ENCODE measurements around a stretch of chr1.

GRCh38 chr1:32728704-32729532, 12.7 kb upstream of the KIAA1522 start:
- PRO-cap, result no peak

- PRO-cap, result no peak
Observed at GRCh38 chr1:32755665-32756441, 14.2 kb downstream of the KIAA1522 start.

DNA sequence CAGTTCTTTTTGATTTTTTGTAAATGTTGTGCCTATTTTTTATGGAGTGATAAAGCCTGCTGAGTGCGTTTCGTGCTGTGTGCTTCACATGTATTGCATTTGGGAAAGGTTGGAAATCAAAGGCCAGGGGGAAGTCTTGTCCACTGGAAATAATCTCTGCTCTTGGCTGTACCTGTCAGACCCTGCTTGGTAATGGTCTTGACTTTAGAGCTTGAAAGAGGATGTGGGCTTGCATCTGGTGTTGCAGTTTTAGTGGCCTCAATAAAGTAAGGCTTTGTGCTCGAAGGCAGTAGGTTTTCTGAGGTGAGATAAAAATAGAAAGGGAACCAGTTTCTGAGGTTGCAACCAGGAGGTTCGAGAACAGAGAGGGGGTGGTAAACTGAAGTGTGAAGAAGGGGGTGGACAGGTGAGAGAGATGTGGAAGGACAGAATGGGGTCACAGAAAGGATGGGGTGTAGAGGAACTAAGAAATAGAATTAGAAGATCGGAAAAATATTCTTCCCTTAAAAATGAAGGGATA, 1.4 kb downstream of the S100PBP start:
- PRO-cap, result bidirectional peak, plus-strand start at position 363 of the sequence, minus-strand start at position 194 of the sequence

DNA sequence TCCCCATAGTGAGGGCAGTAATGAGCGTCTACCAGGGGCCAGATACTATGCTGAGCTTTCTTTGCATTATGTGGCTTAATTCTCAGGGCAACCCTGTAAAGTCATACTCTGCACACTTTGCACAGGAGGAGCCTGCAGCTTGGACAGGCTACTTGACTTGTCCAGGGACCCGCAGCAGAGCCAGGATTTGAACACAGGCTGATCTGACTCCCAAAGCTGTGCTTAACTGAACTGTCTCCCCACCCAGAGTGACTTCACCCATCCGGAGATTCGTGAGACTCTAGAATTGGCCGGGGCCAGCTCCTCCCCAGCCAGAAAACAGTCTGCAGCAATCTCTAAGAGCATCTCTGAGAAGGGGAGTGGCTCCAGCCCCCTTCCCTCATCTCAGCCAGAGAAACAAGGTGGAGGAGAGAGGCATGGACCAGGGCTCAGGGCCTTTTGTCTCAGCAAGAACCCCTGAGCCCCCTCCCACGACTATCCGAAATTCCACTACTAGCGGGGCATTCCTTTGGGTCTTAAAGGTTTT, 837 bp upstream of the FNDC5 start:
- PRO-cap, result no peak

GRCh38 chr1:32900388-32900897, 746 bp downstream of the TMEM54 start:
- PRO-cap, result no peak

DNA sequence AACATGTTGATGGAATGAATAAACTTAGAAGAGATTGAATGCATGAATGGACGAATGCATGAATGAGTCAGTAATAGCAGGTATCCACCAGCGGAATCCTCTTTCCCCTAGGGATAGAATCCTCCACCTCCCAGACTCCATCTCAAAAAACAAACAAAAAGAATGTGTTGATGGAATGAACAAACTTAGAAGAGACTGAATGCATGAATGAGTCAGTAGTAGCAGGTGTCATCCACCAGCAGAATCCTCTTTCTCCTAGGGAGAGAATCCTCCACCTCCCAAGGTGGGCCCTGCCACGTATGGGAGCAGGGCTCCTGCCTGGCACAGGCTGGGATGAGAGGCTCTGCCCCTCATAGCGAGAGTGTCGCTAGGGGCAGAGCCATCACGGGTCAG, 26.8 kb upstream of the RNF19B start:
- PRO-cap, result no peak

DNA sequence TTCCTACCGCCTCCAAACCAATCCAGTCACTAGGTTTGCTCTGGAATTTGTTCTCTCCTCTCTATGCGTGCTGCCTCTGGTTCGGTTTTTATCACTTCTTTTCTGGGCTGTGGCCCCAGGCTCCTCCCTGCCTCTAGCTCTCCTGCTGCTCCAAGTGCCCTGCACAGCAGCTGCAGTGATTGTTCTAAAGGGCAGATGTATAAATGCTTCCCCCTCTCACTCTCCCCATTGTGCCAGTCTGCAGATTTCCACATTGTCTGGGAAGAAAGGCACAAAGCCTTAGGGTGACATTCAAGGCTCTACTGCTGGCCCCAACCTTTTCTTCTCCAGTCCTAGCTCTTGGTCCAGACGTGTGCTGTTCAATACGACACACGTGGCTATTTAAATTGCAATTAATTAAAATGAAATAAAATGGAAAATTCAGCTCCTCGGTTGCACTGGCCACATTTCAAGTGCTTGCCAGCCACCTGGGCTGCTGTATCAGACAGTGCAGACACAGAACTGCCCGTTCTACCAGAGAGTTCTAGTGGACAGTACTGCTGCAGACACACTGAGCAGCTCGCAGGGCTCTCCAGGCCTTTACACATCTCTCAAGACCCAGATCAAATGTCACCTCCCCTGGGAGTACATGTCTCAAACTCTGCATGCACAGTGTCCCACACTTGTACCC, 12.4 kb downstream of the TRIM62 start:
- PRO-cap, result no peak

GRCh38 chr1:33237573-33238078, 18.7 kb upstream of the ZNF362 start:
- PRO-cap, result no peak

GRCh38 chr1:33258652-33259205, 2.4 kb downstream of the ZNF362 start:
- PRO-cap, result no peak

- PRO-cap, result no peak
Observed at GRCh38 chr1:33270006-33270463, 13.7 kb downstream of the ZNF362 start.

GRCh38 chr1:33298806-33299718, 21.8 kb downstream of the A3GALT2 start:
- PRO-cap, result no peak

GRCh38 chr1:33307028-33307600, 13.8 kb downstream of the A3GALT2 start:
- PRO-cap, result no peak

GRCh38 chr1:33320357-33320751, 544 bp downstream of the A3GALT2 start:
- PRO-cap, result no peak

GRCh38 chr1:33322002-33322558, 1.2 kb upstream of the A3GALT2 start:
- PRO-cap, result no peak

DNA sequence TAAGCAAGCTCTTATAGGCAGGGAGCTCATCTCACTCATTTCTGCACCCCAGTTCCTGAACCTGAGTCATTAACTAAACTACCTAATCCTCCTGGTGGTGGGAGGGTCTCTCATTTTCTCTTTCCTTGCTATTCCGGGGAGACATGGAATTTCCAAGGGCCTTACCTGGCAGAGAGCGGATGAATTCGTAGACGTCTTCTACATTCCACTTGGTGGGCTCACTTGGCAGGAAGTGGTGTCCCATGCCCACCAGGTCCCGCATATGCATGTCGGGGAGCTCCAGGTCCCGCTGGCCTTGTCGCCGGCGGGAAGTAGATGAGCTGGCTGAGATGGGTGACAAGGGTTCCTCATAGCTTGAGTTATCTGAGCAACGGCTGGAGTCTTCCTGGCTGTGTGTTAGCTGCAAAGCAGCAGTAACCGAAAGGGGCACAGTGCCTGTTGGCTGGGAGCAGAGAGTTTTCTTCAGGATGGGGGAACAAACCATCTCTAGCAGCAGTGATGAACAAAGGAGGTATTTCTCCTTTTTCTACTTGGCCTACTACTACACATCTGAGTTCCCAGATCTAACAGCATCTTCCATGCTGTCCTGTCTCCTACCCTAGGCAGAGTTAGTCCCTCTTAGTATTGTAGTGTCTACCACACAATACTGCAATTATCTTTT, 7.9 kb upstream of the A3GALT2 start:
- PRO-cap, result no peak

DNA sequence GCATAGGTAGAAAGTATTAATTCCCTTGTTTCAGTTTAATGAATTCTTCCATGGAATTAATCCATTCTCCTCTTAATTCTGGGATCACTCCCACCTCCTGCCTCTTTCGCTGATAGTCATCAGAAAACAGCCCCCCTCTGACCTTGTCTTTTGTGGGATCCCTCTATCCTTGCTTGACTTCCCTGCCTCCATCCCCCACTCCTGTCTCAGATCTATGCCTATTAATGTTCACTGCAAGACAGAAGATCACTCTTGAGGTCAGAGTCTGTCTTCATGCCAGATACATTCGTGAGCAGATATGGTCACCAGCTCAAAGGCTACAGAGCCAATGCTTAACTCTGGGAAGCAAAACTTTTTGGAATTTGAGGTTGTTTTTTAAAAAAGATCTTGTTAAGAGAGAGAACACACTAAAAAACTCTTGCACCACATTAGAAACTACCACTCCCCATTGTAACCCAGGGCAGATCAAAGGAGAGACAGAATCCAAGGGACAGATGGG, 17.1 kb upstream of the A3GALT2 start:
- PRO-cap, result no peak

DNA sequence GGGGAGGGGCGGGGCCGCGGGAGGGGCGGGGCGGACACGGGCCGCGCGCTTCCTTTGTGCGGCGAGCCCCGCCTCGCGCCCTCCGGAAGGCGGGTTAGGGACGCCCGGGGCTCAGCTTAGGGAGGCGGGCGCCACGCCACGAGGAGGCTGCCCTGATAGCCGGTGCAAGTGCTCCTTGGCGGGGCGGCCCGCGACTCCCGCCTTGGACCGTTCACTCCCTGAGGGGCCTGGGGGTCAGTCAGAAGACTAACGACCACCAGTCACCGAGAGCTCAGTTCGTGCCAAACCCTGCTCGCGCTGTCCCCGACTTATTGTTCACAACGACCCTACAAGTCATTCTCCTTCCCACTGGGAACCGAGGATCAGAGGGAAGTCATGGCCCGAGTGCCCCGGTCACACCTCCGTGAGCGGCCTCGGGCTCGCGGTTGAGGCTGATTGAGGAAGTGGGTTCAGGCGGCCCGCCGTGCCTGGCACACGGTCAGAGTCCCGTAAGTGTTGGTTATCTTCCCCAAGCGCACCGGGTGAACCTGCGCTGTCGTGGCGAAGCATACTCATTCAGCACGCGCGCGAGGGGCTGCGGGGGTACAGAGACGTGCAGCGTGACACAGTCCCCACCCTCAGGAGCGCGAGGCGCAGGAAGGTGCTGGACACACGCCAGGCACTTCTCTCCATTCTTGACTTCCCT, 29.2 kb upstream of the A3GALT2 start:
- PRO-cap, result bidirectional peak, plus-strand start at position 140 of the sequence, minus-strand start outside the sequence; bidirectional peak, plus-strand start at position 554 of the sequence, minus-strand start at position 485 of the sequence

DNA sequence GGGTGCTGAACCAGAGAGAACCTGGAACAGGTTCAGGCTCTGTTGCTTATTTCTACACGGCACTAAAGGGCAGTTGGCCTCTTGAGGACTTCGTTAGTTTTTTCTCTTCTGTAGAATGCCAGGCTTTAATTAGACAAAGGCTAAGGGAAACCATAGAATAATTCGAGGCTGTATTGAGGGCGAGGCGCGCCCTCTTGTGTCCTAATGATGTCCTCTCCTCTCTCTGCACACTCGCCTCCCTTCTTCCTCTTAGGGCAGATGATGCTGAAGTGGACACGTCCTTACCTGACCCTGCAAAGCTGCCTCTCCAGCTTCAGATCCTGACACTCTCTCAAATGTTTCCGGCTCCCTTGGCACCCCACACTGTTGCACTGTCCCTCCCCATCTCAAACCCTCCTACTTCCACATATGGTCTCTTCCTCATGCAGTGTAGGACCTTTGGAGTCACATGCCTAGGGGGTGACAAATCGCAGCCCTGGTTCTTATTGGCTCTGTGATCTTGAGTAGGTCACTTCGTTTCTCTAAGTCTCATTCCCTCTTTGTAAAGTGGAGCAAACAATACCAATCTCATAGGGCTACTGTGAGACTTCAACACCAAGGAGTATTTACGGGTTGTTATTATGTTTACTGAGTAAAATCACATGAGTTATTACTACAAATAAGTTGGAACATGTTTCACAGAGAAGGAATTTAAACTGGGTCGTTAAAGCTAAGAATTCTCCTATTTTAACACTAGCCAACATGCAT, 1.8 kb upstream of the ZSCAN20 start:
- PRO-cap, result no peak

DNA sequence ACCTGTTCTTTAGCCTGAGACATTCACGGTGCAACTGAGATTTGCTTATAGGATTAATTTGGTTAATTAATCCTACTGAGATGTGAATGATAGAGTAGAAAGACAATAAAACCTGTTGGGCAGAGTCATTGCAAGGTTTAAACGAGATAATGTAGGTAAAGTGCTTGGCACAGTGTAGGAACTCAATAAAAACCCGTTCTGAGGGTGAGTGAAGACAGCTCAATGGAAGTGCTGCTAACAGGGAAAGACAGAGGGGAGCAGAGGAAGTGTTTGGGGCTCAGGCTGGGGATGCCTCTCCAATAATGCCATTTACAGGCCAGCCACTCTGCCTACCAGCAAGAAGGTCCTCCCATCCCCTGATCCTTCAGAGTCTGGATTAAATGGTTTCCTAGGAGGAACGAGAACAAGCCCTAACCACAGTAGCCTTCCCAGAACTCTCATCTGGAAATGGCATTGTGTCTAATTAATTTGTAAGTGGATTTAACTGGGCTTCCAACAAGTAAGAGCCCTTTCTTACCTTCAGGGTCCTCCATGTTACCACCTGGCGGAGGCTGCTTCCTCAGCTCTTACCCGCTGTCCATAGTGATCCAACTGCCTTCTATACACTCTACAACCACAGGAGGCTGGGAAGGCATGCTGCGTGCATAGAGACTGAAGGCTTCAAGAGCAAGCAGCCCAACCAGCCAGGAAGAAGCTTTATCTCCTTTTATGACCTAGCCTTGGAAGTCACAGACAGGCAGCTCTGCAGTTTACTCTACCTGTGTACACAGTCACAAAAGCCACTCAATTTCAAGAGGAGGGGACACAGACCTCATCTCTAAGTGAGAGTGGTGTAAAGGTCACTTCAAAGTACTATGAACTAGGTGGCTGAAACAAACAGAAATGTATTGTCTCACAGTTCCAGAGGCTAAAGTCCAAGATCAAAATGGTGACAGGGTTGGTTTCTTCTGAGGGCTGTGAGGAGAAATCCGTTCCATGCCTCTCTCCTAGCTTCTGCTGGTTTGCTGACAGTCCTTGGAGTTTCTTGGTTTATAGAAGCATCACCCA, 69.9 kb upstream of the GJB5 start:
- PRO-cap, result no peak

DNA sequence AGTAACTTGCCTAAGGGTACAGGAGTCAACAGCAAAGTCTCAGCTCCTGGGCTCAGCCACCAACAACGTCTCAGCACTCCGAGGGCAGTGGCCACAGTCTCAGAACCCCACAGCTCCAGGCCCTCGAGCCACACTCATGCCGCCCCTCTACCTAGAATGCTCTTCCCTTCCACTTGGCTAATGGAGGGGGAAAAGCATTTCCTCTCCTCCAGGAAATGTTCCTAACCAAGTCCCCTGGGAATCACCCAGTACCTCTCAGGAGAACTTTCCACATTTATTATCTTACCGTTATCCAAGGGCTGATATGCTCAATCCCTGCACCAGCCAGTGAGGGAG, 1.0 kb upstream of the GJA4 start:
- PRO-cap, result no peak

Measured in NALM6 (cell line).